Left cardiac atrium (tissue), 1 donor: ENCODE measurements around a stretch of chr11.

DNA sequence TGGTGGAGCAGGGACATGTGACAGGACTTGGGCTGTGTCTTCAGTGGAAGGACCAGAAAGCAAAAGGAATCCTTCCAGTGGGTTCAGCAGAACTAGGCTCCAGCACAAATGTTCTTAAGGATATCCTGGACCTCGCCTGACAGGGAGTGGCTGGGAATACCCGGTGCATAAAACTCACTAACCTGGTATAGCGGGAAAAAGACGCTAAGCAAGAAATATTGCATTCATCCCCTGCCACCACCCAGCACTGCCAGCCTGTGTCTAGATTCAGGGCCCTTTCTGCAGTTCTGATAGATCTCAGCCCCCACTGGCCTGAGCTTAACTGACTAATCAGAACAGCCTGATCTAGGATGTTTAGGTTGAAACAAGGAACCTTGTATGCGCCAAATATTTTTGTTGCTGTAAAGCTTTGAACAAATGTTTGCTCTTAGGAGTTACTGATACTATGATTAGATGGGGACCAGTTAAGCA is 24.8 kb downstream of the PPFIBP2 start:
- PRO-cap: no peak

DNA sequence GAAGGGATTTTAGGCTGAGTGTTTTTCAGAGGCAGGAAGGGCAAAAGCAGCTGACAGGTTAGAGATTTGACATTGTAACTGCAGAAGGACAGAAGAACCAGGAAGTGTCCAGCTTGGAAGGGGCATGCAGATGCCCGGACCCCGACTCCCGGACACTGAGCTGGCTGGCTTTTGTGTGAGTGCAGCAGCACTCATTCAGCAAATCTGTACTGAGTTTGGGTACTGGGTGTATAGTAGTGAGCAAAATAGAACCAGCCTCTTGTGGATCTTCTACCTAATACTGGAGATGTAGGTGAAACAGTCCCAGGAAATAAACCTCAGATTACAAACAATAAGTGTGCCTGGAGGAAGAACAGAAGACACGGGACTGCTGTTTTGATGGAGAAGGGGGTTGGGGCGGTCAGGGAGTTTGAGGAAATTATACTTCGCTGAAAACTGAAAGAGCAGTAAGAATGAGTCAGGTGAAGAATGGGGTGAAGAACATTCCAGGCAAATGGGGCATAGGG is 64.6 kb downstream of the PPFIBP2 start:
- PRO-cap: no peak

GRCh38 chr11:7905407-7906727 is 25.2 kb downstream of the OR10A6 start:
- PRO-cap: no peak

DNA sequence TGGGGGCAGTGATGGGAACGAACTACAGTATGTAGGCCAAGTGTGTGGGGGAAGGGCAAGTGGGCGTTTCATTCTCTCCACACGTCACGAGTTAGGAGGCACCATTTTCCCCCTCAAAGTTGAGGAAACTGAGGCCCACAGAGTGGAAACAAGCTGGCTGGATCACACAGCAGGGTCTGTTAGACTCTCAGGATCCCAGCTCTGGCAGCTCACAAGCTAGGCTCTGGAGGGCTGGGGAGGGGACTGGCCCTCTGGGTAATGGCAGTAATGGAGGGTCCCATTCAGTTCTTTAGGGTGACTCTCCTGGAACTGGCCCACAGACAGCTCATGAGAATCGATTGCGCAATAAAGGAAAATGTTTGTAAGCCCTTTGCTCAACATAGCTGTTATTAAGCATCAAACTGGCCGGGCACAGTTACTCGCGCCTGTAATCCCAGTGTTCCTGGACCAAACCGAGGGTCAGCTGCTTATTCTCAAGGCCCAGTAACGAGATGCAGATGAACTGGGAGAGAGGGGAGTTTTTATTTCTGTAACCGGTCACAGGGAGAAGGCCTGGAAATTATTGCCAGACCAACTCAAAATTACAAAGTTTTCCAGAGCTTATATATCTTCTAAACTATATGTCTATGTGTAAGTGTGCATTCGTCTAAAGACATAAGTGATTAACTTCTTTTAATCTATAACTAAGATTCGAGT is 24.0 kb upstream of the TUB start:
- PRO-cap: no peak

GRCh38 chr11:8227413-8227612 is 36.4 kb downstream of the LMO1 start:
- PRO-cap: no peak

DNA sequence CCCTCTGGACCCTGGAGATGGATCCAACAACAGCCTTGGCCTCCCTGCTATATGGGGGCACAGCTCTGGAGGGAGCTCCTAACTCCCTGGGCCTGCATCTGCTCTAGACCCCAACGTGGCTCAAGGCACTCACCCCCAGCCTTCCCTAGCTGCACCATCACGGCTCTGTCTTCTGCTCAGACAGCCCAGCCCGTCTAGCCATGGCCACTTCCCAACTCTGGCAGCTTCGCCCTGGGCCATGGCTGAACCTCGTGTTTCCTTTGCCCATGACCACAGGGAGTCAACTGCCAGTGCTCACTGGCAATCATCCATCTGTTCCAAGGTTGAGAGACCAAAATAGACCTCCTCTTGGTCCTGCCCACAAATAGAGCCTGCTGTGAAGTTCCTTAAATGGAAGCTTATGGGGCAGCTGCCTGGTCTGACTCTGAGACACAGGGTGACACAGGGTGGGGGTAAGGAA is 5.4 kb downstream of the LMO1 start:
- PRO-cap: no peak

DNA sequence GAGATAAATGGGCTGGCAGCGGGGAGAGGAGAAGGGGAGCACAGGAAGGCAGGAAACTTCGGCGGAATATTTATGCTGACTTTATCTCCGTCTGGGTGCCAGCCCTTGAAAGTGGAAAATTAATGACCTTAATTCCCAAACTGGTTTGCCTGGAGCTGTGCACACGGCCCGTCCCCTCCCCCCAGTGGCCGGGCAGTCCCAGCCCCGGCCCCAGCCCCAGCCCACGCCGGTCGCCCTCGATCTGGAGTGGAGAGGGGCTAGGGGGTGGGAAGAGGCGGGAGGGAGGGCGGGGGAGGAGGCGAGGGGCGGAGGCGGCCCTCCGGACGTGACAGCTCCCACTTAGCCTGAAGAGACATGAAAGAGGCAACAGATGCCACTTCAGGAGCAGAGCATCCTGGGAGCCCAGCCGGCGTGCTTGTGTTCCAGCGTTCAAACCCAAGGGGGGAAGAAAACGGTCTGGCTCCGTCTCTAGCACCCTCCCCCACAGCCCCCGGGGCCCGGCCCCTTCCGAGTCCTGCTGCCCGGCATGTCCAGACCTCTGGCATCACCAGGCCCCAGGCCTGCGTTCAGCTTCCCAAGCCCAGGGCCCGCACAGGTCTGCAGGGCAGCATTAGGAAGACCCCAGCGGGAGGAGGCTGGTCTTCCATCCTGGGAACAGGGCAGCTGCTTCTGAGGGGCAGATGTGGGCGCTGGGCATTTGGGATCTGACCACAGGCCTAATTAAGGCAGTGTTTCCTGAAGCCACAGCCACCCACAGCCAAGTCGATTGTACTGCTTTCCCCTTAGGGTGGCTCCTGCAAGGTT is 20.0 kb upstream of the LMO1 start:
- PRO-cap: no peak

DNA sequence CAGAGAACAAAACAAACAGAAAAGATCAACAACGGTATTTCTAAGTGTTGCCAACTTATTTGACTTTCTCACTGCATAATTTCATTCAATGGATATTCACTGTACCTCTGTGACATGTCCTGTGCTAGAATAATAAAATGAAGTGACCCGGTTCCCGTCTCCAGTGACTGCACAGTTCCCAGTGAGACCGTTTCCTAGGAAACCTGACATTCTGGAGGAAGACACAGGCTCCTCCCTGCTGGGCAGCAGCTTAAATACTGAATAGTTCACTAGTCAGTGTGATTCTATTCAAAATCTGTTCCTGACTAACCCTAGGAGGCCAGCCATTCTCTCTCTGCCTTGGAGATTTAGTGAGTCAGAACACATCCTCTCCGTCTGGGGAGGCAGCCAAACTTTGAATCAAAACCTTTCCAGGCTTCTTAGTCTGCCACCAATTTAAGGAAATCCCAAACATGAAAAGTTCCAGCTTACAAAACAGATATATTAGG is 11.3 kb downstream of the TRIM66 start:
- PRO-cap: no peak

GRCh38 chr11:8681585-8682504 is 620 bp downstream of the TRIM66 start:
- PRO-cap: no peak

DNA sequence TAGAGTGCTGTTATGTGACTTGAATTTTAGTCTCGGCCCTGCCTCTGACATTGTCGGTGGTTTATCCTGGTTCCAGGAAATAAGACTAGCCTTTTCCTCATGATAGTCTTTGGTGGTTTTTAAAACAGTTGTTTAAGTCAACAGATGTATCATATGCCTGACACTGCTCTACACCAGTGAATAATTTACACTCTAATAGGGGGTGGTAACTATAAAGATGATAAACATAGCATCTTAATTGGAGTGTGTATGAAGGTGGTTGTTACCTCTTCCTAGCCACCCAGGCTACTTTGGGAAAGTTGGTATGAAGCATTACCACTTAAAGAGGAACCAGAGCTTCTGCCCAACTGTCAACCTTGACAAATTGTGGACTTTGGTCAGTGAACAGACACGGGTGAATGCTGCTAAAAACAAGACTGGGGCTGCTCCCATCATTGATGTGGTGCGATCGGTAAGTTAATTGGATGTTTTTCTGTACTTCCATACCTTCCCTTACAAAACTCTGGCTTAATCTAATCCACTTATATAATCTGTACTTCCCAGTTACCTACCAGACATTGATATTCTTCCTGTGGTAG is 1.9 kb downstream of the RPL27A start:
- PRO-cap: no peak

- PRO-cap: no peak
Observed at GRCh38 chr11:8693300-8694189, 11.0 kb downstream of the RPL27A start.

- PRO-cap: no peak
Observed at GRCh38 chr11:8694791-8695300, 12.3 kb downstream of the RPL27A start.

DNA sequence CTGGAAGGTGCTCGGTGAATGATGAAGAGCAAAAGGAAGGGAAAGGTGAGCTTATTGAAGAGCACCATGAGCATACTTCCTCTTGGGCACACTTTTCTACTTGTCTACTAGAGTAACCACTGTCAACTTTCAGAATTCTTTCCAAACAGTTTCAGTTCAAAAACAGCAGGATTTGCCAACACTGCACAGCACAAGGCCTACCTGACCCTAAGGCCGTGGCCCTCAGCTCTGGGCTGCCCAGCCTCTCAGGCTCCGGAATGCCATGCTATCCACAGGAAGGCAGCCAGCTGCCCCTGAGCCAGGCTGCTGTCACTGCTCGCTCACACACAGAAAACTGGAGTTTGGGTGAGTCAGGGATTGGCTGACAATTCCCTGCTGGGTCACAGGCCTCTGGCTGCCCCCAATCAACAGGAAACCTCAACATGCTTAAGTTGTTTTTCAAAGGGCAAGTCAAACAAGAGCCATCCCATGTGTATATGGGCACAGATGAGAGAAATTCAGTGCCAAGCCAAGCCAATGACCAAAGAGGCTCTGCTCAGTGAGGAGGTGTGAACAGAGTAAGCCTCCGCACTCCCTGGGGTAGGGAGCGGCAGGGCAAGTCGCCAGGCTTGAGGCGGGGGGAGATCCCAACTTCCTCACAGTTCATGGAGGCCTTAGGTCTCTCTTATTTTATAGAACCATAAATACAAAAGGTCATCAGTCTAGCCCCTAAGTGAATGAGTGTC is 50.2 kb downstream of the RPL27A start:
- PRO-cap: bidirectional peak, plus-strand start at position 555 of the sequence, minus-strand start at position 258 of the sequence

- PRO-cap: no peak
Observed at GRCh38 chr11:8739049-8739683, 56.6 kb downstream of the RPL27A start.

- PRO-cap: no peak
Observed at GRCh38 chr11:8767442-8767796, 43.1 kb downstream of the DENND2B start.

GRCh38 chr11:8778164-8778947 is 32.1 kb downstream of the DENND2B start:
- PRO-cap: no peak

DNA sequence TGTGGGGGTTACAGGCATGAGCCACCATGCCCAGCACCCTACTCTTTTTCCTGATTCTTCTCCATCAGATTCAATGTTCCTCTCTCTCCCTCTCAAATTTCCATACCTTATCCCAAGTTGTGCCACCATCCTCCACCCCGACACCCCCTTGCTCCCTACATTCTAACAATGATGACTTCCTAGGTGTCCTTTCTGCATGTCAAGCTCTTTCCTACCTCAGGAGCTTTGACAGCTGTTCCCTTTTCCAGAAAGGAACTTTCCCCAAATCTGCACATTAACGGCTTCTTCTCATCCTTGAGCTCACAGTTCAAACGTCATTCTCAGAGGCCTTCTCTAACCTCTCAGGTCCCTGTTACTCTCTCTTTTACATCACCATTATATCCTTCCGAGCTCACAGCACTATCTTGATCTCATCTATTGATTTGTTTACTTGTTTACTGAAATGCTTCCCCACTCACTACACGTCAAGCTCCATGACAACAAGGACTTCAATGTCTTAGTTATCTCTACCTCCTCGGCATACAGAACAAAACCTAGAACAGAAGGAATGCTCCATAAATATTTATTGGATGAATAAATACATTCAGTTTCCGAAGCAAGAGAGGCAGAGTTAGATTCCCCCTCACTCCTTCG is 12.6 kb downstream of the DENND2B start:
- PRO-cap: no peak

DNA sequence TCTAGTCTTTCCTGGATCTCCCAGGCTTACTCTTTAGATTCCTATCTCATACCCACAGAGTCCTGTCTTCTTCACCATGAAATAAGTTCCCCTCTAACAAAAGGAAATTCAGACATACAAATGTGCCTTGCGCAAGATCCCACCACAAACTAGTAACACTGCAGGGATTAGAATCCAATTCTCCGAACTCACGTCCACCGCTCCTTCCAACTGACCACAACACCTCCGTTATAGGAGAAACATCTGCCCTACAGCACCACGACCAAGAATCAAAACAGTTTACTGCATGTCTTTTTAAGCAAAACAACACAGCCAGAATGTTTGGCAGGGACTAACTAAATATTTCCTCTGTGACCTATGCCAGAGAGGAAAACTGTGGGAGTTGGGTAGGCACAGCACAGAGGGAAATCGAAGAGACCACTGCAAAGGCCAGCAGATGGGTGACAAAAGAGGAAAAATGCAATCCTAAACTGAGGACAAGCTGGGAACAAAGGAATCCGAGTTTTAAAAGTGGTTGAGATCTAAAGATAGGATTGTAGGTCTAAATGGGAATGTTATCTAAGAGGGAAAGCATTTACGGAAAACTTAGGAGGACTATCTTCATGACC is 27.8 kb upstream of the DENND2B start:
- PRO-cap: no peak

GRCh38 chr11:9178015-9178488 is 86.7 kb upstream of the SCUBE2 start:
- PRO-cap: no peak

DNA sequence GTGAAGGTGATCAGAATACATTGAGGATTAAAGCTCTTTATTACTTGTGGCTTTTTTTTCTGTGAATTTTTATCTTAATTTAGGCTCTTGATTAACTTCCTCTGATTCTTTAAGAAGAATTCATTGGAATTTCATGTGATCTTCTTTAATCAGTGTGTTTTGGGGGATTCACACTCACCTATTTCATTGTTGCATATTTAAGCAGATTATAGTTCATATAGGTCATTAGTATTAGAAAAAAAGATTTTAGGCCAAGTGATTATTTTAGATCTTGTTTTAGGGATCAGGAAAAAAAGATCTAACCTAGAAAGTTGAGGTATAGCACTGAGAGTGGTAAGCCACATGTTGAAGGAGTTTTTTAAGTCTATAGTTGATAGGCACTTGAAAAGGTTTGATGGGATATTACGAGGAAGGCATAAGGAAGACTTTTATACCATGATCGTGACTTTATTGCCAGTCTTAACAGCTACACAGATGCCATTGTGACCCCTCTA is 26.0 kb downstream of the IPO7 start:
- PRO-cap: no peak